ENCODE data around the gene ETV6.

GRCh38 chr12:11623169-11623696 is 26.2 kb upstream of the ETV6 start:
- PRO-cap = no peak
- RAMPAGE, long total RNA, 4 experiments = no peak in any of the 4 experiments

- PRO-cap = bidirectional peak, plus-strand start at chr12:11649765, minus-strand start at chr12:11649687
- RAMPAGE, long total RNA, 4 experiments = no peak in any of the 4 experiments
Measured at GRCh38 chr12:11649489-11650361, at the start of gene ETV6. Gene ETV6 (plus strand): TSS chr12:11649674.

- PRO-cap = no peak
- RAMPAGE, long total RNA, 4 experiments = no peak in any of the 4 experiments
Measured at GRCh38 chr12:11704028-11704600, 54.6 kb downstream of the ETV6 start.

DNA sequence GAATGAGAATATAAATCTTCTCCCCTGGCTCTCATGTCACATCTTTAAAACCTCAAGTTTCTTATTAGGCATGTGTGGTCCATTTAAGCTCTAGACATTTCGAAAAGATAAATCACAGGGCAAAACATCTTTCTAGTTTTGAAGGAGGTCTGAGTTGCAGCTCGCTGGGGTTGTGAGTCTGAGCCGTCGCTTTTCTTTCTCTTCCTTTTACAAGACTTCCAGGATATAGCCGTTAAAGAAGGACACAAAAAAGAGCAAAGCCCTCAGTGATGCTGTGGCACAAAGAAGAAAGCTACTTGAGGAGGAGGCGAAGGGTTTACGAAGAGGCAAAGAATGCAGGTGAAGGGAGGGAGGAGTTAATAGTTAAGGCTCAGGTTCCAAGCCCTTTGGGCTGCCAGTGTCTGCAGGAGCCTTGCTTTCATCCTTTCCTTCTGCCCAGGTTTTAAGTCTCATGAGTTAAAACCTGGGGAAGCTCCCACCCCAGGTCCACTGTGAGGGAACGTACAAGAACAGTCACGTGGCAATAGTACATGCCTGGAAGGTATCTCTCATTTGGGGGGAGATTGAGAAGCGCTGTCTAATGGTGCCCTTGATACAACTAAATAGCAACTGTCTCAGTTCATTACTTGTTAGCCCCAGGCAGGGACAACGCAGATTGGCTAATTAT is 94.3 kb downstream of the ETV6 start:
- PRO-cap = no peak
- RAMPAGE, long total RNA, 4 experiments = no peak in any of the 4 experiments

GRCh38 chr12:11770136-11770713 is 120.8 kb downstream of the ETV6 start:
- PRO-cap = no peak
- RAMPAGE, long total RNA, 4 experiments = no peak in any of the 4 experiments

DNA sequence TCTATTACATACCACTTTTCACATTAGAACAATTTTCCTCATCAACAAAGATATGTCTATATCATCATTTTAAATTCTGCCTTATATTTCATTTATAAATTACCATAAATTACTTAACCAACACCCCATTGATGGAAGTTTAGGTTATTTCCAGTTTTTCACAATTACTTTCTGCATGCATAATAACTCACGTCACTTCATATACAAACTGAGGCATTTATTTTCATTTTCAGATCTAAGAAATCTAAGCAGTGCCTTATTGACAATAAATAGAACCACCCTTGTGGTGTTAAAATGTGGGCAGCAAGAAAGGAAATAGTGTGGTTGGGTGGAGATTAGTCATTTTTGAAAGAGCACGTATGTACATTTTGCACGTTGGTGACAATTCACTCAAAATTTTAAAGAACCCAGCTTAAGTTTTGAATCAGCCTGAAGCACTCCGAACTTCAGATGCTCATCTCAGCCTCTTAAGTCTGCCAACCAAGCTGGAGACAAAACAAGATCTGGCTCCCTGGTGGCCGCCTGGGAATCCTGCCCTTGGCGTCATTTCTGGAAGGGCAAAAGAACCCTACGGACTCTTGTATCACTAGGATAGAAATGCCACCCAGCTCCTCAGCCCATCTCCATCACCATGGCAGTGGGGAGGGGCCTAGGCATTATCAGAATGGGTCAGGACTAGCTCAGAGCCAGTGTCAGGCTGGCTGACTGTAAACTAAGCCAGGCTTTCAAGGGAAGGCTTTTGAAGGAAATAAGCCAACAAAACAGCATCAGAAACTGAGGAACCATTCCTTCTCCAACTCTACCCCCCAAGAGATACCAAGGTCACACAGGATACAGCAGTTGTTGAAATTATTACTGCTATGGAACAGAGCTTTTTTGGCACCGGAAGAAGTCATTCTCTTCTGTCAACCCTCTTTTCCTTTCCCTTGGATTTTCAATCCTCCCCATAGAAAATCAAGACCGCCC is 89.4 kb upstream of the BCL2L14 start:
- PRO-cap = no peak
- RAMPAGE, long total RNA, 4 experiments = no peak in any of the 4 experiments

- PRO-cap = no peak
- RAMPAGE, long total RNA, 4 experiments = no peak in any of the 4 experiments
Measured at GRCh38 chr12:12216610-12216982, 50.2 kb downstream of the LRP6 start.

DNA sequence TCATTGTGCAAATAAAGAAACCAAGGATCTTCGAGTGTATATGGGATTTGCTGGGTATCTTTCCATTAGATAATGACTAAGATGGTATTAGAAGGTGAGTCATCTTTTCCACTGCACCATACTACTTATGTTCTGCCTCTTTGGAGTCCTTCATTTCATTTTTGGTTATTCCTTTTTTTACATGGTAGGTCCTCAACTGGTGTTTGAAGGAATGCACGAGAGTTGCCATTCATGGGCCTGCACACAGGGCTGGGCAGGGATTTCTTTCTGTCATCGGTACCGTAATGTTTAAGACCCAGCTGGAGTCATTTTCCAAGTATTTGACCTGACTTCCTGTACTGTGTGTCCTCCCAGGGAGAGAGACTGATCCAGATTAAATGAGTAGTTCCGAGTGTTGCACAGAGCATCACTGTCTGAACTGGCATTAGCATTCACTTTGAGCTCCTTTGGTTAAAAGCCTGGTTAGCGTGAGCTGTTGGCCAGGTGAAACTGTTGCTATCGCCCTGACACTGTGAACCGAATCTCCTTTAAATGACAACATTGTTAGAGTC is 85.8 kb downstream of the BORCS5 start:
- PRO-cap = no peak
- RAMPAGE, long total RNA, 4 experiments = no peak in any of the 4 experiments

- PRO-cap = no peak
- RAMPAGE, long total RNA, 4 experiments = no peak in any of the 4 experiments
Measured at GRCh38 chr12:12451261-12451624, 94.4 kb downstream of the BORCS5 start.

GRCh38 chr12:12492405-12492817 is 70.3 kb downstream of the DUSP16 start:
- PRO-cap = no peak
- RAMPAGE, long total RNA, 4 experiments = no peak in any of the 4 experiments

DNA sequence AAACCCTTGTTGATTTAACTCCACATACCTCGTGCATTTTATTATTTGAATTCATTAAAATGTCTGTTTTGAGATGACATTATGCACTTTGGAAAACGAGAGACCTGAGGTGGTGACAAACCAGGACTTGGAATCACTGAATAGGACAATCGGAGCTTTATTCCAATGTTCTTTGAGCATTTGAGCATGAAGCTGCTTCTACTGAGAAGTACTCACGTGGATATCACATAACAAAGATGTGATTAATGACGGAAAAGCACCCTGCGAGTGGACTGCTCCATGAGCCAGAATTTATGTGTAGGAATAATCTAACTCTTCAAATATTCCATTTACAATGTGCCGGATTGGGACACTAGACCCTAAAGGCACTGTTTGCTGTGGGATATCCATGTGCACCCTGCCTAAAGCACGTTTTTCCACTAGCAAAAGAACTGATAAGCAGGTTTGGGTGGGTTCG is 820 bp upstream of the DUSP16 start:
- PRO-cap = unidirectional peak, minus-strand start at position 174 of the sequence; unidirectional peak, minus-strand start at position 227 of the sequence
- RAMPAGE, long total RNA, 4 experiments = no peak in any of the 4 experiments

GRCh38 chr12:12705888-12706344 is 9.9 kb upstream of the GPR19 start:
- PRO-cap = no peak
- RAMPAGE, long total RNA, 4 experiments = no peak in any of the 4 experiments

DNA sequence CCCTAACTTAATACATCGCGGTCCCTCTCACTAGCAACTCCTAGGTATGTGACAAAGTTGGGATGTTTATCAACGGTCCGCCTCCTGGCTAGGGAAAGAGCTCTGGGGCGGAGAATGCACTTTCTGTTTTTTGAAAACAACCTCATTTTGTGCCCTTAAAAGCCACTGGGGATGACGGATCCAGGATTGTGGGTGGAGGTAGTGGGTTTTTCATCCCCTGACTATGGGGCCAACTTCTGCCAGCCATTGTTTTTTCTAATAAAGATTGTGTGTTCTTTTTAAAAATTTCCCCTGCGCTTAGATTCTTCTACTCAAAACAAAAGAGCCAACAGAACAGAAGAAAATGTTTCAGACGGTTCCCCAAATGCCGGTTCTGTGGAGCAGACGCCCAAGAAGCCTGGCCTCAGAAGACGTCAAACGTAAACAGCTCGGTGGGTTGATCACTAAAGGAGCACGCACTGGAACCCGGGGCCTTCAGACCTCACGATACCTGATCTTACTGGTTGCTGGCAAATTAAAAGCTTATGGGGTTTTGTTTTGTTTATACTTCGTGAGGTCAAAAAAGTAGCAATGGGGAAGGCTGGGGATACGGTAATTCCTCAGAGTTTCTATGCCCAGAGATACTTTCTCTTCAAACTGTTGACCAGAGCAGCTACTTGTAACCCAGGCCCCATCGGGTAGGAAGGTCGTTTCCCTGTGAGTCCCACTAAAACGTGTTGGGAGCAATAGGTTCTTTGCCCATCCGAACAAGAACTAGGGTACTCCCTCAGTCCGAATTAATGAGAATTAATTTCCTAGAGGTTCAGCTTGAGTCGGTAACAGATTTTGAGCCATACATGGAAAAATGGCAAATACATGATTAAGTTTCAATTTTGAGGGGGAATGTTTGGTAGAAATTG is 1.6 kb downstream of the CDKN1B start:
- PRO-cap = bidirectional peak, plus-strand start at position 145 of the sequence, minus-strand start at position 42 of the sequence; unidirectional peak, minus-strand start at position 425 of the sequence
- RAMPAGE, long total RNA, 4 experiments = no peak in any of the 4 experiments

- PRO-cap = no peak
- RAMPAGE, long total RNA, 4 experiments = no peak in any of the 4 experiments
Measured at GRCh38 chr12:12800275-12801204, 12.6 kb upstream of the DDX47 start.

- PRO-cap = no peak
- RAMPAGE, long total RNA, 4 experiments = no peak in any of the 4 experiments
Measured at GRCh38 chr12:12909940-12910554, 18.7 kb downstream of the GPRC5A start.

- PRO-cap = no peak
- RAMPAGE, long total RNA, 4 experiments = no peak in any of the 4 experiments
Measured at GRCh38 chr12:12912935-12913982, 21.9 kb downstream of the GPRC5A start.

GRCh38 chr12:12920088-12920458 is 28.7 kb downstream of the GPRC5A start:
- PRO-cap = no peak
- RAMPAGE, long total RNA, 4 experiments = no peak in any of the 4 experiments

- PRO-cap = unidirectional peak, minus-strand start at chr12:13099101
- RAMPAGE, long total RNA, 4 experiments = no peak in any of the 4 experiments
Measured at GRCh38 chr12:13099023-13099660, 4.3 kb downstream of the GSG1 start.

DNA sequence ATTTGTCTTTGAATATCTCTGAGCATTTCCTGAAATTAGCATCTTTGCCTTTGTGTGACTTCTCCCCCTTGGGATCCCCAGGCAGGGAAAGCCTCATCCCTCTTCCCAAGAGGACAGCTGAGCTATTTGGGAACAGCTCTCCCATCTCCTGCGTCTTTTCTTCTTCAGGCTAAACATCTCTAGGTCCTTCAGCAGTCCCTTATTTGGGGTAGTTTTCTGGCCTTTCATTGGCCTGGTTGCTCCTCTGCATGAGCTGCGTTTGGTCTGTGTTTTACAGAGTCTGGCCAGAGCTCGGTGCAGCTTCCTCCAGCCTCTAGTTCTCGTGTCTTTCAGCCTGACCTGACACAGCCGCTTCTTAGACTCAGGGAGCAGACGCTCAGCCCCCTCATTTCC is 13.4 kb upstream of the GSG1 start:
- PRO-cap = no peak
- RAMPAGE, long total RNA, 4 experiments = no peak in any of the 4 experiments

- PRO-cap = bidirectional peak, plus-strand start at chr12:13179465, minus-strand start at chr12:13179333
- RAMPAGE, long total RNA, 4 experiments = no peak in any of the 4 experiments
Measured at GRCh38 chr12:13179143-13180099, 17.1 kb upstream of the EMP1 start.

Data from gastroesophageal sphincter (tissue), 4 donors.